Fallopian tube (tissue), 1 donor: ENCODE measurements around a stretch of chr2.

GRCh38 chr2:235386349-235386682, 107.5 kb upstream of the AGAP1 start:
- PRO-cap: no peak

DNA sequence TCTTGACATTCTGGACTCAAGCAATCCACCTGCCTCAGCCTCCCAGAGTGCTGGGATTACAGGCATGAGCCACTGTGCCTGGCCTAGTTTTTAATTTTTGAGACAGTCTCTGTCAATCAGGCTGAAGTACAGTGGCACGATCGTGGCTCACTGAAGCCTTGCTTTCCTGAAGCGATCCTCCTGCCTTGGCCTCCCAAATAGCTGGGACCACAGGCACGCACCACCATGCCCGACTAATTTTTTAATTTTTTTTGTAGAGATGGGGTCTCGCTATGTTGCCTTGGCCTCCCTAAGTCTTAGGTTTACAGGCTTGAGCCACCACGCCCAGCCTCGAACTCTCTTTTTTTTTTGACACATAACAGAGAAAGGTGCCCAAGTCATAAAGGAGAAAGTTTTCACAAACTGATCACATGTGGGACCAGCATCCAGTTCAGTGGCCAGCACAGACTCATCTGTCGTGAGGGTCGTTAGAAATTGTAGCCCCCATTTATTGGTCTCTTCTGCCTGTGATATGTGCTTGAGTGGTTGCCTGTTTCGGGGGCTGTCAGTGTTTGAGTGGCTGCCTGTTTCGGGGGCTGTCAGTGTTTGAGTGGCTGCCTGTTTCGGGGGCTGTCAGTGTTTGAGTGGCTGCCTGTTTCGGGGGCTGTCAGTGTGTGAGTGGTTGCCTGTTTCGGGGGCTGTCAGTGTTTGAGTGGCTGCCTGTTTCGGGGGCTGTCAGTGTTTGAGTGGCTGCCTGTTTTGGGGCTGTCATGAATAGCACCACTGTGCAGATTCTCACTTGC, 10.2 kb downstream of the AGAP1 start:
- PRO-cap: no peak

DNA sequence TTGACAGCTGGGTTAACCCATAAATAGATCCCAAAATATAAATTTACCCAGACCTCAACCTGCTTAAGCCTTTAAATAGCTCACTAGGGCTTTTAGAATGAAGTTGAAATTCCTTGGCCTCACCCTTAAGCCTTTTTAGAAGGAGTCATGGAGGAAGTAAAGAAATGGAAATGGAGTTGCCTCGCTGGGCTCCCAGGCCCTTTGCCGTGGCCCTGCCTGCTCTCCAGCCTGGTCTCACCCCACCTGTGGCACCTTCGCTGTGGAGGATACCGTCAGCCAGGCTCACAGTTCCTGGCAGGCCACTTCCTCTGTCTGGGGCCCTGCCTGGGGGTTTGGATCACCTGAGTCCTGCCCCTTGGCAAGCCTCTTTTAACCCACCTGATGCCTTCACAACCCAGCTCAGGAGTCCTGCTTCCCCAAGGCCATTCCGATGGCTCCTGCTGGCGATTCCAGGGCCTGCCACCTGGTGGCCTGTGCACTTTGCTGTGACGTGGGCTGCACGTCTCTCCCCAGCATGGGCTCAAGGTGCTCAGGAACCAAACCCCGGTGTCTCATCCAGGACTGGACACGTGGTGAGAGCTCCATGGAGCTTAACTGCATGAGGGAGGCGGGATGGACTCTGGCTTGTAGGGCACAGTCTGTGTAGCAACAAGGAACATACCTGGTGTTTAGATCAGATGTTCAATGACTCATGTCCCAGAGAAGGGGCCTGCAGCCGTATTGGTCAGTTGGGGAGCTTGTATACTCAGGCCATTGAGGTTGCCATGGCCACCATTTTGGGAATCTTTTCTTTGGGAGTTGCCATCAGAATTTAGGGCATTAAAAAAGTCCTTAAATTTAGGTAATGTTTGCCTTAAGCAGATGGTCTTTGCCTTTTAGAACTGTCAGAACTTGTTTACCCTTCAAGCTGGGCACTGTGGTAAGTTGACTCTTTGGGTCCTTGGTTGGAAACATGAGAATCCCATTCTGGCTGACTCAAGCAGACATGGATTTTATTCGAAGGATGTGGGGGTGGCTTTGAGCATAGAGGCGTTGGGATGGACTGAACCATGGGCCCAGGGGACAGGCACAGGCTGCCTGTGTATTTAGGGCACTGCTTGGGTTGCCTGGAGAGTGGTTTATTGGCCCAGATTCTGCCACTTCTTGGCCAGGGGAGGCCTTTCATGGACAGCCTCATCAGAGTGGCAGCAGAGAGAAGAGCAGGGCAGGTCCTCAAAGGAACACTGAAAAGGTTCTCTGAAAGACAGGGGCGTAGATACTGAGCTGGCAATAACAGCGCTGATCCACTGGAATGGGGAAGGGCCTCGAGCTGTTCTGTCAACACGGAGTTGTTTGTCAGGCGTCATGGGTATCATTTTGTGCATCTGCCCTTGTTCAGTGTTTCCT, 20.9 kb downstream of the AGAP1 start:
- PRO-cap: no peak

DNA sequence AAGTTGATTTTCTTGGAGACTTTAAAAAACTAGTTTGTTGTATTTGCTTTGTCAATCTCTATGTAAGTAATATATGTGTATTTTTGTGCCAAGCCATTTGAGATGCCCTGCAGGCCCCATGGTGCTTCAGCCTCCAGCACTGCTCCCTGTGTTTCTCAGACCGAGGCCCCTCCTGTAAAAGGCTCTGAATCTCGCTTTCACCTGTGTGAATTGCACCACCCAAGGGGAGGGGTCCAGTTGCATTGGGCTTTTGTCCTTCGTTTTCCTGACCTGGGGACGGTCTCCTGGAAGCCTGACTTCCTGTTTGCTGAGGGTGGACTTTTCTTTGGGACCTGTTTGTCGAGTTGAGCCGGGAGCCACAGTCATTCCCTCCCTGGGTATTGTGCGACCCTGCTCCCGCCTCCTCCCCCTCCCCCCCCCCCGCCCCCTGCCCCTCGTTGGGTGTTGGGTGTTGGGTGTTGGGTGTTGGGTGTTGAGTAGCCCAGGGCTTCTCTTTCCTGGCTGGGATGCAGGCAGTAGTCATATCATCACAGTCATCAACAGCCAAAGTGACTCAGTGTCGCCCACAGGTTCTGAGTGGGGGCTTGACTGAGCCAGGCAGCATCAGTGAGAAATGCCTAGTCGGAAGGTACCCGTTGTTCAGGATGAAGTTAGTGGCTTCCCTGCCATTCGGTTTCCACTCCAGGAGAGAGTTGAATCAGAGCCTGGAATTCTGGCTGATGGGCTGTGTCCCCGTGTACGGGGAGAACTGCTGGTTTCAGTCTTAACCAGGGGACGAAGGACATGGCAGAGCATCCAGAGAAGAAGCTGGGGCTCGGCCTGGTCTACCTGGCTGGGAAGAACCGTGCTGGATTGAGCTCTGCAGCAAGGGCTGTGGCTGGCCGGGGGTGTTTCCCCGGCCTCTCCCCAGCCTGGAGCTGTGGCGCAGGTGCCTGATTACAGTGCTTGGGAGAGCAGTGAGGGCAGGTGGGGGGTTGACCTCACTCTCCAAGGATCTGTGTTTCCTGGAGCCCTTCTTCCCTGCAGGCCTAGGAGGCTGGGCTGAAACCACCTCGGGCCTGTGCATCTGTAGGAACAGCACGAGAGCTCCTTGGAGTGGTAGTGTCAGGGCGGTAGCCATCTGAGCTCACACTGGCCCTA, 49.2 kb downstream of the AGAP1 start:
- PRO-cap: no peak

DNA sequence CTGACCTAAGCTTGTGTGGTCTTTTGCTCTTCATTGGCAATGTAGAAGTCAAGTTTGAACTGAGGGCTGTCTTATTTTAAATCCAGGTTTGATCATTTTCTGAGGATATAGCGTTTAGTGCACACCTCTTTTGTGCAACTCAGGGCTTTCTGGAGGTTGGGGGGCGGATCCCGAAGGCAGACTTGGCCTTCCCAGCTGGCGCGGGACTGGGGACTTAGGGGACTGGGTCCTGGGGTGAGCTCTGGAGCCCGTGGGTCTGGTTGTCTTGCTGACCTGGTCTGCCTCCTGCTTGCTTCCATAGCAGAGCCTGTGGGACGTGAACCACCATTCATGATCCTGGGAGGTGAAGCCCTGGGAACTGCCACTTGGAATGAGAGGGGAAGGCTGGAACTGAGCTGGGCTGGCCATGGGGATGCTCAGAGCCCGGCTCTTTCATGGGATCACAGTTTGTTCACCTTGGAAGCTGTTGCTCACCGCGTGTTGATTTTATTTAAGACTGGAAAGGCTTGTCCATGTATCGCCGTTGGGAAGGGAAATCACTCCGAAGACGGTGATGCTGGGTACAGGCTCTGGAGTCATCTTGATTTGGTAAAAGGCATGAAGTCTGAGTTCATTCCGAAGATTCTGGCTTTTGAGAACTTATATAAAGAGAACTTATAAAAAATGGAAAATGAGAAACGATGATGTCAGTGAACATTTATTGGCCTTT, 63.2 kb downstream of the AGAP1 start:
- PRO-cap: no peak

DNA sequence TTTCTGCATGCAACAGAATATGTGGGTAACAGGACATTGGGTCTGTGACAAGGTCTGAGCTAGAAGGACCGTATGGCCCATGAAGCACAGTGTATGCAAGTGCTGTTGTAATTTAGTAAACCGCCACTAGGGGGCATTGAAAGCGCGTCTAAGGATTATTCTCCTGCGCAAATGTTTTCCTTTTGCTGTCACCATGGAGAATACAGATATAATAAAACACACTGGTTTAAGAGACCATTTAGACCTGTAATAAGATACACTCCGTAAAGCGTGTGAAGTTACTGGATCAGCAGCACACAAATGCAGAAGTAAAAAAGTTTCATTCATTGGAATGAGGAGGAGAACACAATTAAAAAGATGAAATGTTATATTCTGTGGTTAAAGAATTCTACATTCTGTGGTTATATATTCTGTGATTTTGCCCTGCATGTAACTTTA, 272.4 kb downstream of the AGAP1 start:
- PRO-cap: unidirectional peak, plus-strand start at position 266 of the sequence

DNA sequence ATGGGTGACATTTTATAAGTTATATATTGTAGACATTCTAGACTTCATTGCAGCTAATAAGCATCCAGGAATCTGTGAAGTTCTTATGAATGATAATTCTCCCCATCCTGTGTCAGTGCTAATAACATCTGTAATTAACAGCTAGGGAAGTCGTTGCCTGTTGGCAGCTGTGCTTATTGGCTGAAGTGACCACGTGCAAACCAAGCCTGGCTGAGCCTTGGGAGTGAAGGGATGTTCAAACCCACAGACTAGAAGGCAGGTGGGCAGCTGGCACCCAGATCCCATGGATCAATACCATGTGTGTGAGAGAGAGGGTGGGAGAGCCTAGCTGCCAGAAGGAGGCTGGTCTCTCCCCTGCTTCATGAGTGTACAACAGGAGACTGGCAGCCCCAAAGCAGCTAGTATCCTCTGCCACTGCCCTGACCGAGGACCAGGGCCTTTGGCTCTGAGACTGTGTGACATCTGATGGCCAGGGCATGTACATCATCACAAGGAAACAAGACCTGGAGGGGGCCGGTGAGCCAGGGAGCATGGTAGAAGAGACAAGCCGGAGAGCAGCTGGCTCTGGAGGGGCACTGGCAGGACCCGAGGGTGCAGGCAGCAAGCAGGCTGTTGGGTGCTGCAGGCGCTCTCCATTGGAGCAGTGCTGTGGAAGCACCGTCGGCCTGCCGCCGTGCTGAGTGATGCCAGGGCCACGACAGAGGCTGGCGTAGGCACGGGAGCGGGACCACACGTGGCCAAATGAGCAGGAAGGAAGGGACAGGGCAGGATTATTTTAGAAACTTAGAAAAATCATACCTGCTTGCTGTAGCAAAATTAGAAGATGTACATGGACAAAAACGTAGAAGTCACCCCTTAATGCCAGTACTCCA, 335.4 kb downstream of the GBX2 start:
- PRO-cap: no peak

- PRO-cap: no peak
Observed at GRCh38 chr2:235908530-235909198, 259.5 kb downstream of the GBX2 start.

DNA sequence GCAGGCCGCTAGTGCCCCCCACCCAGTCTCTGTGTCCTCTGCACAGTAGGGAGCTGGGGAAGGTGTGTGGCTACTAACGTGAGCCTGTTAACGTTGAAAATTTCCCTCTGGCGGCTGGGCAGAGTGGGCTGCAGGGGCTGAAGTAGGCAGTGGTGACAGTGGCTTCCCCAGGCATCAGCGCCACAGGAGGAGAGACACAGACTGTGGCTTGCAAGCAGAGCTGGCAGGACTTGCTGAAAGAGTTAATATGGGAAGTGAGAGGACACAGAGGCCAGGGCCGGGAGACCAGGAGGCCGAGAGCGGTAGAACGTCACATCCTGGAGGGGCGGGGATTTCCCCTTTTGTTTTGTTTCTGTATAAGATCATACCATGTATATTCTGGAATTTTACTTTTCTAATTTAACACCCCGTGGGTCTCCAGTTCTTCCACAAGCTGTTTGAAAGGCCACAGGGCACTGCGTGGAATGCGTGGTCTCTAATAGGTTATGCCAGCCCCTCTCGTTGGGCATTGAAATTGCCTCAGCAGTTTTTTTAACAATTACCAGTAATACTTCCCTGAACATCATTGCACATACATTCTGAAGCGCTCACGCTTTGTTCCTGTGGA, 166.7 kb downstream of the GBX2 start:
- PRO-cap: no peak

DNA sequence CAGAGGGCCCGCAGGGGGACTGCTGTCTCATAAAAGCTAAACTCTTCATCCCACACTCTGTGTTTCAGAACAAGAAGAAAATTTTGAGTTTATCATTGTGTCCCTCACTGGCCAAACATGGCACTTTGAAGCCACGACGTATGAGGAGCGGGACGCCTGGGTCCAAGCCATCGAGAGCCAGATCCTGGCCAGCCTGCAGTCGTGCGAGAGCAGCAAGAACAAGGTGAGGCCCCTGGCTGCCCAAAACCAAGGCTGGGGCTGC, 131.8 kb downstream of the GBX2 start:
- PRO-cap: no peak

GRCh38 chr2:236164164-236164850, 3.9 kb downstream of the GBX2 start:
- PRO-cap: no peak

DNA sequence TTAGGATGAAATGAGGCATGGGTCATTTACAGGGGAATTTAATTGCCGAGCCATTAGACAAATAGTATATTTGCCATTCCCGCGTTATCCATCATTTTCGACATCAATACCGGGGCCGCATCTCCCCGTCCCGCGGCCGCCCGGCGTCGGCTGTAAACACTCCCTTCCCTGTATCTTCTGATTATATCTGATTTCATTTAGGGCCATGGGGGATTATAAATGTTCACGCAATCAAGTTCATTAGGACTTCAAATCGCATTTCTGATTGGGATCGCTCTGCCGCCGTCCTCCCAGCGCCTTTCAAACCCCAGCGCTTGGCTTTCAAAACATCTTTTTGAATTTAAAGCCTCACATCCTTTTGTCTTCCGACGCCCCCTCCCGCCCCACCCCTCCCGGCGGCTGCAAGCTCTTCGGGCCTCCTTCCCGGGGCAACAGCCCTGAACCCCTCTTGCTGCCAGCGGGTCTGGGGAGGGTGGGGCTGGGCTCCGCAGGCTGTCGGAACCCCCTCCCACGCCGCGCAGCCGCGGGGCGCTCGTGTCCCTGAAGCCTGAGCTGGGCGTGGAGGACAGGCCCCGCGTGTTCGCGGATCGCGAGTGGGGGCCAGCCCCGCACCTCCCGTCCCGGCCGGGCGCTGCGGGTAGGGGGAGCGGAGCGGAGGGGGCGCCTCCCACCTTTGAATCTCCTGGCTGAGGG, 11.1 kb upstream of the GBX2 start:
- PRO-cap: no peak

DNA sequence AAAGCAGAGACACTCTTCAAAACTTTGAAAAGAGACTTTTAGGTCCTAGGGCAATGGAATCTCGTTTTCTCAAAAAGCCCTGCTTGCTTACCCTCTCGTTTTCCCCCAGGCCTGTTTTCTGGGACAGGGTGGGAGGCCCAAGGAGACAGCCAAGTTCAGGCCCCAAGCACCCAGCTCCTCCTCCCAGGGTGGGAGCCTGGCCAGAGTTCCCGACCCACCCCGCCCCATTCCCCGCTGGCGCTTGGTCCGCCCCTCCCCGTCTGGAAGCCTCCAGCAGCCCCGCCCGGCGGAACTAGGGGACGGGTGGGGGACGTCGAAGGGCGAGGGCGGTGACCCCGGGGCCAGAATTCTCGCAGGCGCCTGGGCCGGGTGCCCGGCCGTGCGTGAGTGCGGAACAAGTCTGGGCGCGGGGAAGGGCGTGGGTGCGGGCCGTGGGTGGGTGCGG, 2.1 kb upstream of the ACKR3 start:
- PRO-cap: bidirectional peak, plus-strand start outside the sequence, minus-strand start at position 208 of the sequence

DNA sequence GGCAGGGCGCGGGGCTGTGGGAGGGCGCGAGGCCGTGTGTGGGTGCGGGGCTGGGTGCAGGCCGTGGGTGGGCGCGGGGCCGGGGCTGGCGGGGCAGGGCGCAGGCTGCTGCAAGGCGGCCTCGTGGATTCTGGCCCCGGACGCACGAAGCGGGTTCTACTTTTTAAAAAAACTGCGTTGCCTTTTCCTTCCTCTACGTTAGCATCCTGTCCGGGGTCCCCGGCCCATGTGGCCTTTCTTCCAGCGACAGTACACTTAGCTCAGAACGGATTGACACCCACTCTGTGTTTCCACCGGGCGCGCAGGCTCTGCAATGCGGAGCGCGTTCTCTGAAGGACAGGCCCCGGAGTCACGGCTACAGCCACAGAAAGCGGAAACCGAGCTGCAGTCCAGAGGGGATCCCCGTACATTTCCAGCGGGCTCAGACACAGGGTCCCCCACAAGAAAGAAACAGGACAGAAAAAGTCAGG, 1.7 kb upstream of the ACKR3 start:
- PRO-cap: bidirectional peak, plus-strand start at position 64 of the sequence, minus-strand start outside the sequence

DNA sequence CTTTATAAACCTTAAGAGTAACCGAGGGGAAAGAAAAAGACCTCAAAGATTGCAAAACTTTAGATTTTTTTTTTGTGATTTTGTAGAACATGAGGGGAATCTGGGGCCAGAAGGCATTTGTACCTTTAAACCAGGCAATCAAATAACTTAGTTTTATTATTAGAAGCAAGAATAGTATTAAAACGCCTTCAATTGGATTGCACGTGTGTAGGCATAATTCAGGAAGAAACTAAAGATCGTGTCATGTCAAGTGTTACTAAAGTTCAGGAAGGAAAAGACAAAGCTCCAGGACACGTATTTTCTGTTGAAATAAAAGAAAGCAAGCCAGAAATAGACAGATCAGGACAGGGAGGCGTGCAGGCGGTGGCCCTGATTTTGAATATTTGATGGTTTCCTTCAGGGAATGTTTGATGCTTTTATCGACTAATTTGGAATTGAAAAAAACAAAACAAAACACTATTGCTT, 2.2 kb downstream of the ACKR3 start:
- PRO-cap: no peak

GRCh38 chr2:236642287-236643434, 73.0 kb downstream of the ACKR3 start:
- PRO-cap: no peak

GRCh38 chr2:236662202-236662874, 92.7 kb downstream of the ACKR3 start:
- PRO-cap: no peak

DNA sequence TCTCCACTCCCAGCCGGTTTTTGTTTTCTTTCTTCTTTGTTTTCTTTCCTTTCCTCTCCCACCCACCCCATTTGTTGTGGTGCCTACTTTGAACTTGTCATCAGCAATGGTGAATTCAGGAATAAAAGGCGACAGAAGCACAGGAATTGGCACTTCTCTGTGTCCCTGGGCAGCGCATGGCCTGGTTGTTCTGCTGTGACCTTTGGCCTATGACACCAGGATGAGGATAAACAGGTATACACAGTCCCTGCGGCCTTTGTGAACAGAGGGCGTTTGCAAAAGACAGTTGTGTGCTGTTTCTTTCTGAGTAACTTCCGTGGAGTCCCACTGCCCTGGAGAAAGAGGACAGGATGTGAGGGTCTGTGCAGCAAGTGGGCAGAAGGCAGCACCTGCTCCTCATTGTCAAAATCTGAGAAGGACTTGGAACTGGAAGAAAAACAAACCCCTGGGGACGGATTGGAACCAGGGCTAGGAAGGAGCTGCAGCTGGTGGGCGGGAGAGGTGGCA, 159.3 kb downstream of the ACKR3 start:
- PRO-cap: no peak

DNA sequence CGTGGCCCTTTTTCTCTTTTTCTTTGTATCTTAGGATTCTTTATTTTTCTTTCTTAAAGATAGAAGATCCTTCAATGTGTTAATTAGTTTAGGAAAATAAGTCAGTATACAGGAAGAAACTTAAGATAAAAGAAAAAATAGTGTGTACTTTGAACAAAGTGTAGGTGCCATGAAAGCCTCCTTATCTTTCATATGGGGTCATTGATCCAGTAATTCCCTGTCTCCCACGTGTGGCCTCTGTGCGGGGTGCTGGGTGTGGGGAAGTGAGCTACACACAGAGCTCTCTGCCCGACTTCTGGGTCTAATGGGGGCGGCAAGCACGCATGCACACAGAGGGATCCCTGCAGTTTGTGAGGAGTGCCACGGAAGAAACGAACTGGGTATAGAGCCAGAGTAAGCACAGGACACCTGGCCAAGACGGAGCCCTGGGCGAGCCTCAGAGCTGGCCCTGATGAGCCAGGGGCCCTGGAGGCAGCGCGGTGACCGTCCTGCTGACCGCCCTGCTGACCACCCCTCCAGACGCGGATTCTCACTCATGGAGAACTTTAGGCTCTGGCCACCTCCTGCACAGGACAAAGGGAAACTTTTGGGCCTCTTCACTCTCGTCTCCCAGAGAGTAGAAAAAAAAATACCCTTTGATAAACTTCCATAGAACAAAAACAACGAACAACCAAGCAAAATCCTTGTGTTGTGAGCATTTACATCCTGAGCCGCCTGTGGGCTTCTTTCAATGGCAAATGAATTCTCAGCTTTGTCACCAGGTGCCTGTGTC, 253.6 kb downstream of the ACKR3 start:
- PRO-cap: no peak

- PRO-cap: no peak
Observed at GRCh38 chr2:236875572-236876412, 209.9 kb upstream of the COPS8 start.